Measurements from ENCODE around the gene RAB33A.

DNA sequence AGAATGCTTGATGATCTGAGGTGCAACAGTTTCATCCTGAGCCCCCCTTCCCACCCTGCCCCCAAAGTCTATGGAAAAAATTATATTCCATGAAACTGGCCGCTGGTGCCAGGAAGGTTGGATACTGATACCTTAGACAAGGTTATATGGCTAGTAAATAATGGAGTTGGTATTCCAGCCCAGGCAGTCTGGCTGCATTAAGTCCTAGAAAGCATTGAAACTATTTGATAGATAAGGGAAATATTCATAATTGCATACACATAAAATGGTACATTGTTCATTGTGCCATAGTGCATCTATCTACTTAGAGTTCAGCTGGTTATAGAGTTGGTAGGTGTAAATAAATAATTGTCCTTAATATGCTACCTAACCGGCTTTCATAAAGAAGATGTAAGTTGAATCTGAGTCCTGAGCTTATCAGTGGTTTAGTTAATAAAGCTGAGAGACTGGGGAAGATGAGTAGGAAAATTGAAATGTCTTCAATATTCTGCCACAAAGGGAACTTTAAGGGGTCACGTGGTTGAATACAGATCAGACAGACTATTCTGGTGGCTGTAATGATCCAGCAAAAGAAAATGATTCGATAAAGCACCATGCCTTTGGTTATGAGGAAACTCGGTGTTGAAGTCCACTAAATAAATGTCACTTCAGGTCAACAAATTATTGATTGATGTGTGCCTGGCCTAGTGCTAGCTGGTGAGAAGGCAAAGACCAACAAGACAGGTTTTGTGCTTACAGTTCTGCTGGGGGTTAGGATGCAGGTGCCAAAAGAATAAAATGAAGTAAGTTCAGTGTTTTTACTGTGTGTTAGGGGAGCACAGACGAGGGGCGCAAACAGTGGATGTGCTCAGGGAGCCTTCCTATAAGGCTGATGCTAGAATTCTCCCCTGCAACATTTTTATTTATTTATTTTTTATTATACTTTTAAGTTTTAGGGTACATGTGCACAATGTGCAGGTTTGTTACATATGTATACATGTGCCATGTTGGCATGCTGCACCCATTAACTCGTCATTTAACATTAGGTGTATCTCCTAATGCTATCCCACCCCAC is 142.3 kb downstream of the STAG2 start:
- RRBS = no CpG with 5 or more reads among the region's 8 CpGs

DNA sequence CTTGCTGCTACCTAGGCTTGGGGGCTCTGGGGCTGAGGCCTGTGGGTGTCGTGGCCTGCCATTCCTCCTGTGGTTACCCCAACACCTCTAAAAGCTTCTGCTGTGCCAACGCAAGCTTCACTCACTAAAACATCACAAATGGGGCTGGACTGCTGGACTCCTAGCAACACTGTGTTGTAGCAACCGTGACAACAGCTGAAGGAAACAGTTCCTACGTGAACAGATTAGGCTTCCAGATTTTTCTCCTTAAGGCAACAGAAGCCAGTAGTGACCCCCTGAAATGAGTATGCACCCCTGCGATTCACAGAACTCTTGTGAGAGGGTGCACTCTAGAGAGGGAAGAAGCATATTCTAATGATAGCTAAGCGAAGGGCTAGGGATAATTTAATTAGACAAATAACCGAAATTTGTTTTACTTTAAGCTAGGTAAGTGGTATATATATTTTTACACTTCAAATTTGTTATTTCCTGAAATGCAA is 138.2 kb upstream of the TEX13D start:
- RRBS = no CpG with 5 or more reads among the region's 7 CpGs

GRCh38 chrX:125394023-125394428 is 74.4 kb downstream of the TEX13C start:
- RRBS = no CpG with 5 or more reads among the region's 13 CpGs

- RRBS = 3% methylated on average over 8 of the region's 44 CpGs
Measured at GRCh38 chrX:126580951-126581569, 28.4 kb upstream of the DCAF12L1 start.

DNA sequence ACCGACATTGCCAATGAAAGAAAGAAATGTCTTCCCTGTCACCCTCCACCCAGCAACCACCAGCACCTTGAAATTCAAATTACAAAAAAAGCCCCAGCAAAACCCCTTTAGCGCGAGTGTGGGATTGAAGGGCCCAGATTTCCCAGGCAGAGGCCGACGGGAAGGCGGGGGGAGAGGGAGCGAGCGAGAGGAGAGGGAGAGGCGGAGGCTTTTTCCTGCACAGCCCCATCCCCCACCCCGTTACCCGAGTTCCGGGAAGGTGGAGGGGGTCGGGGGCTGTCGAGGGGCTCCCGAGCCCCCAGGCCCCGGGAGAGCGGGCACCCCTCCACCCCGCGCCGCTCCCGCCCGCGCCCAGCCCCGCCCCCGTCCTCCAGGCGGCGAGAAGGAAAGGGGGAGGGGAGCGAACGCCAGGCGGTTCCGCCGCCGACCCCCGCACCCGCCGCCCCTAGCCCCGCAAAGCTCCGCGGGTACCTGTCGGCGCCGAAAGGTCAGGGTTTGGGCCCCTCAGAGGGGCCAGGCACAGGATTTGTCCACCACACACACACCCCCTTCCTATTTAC is 573 bp downstream of the SMARCA1 start:
- RRBS = 11% methylated on average over 5 of the region's 42 CpGs

GRCh38 chrX:129577442-129577923 is 37.4 kb downstream of the OCRL start:
- RRBS = no CpG with 5 or more reads among the region's 5 CpGs

- RRBS = no CpG with 5 or more reads among the region's 2 CpGs
Measured at GRCh38 chrX:129686494-129686889, 31.7 kb upstream of the APLN start.

DNA sequence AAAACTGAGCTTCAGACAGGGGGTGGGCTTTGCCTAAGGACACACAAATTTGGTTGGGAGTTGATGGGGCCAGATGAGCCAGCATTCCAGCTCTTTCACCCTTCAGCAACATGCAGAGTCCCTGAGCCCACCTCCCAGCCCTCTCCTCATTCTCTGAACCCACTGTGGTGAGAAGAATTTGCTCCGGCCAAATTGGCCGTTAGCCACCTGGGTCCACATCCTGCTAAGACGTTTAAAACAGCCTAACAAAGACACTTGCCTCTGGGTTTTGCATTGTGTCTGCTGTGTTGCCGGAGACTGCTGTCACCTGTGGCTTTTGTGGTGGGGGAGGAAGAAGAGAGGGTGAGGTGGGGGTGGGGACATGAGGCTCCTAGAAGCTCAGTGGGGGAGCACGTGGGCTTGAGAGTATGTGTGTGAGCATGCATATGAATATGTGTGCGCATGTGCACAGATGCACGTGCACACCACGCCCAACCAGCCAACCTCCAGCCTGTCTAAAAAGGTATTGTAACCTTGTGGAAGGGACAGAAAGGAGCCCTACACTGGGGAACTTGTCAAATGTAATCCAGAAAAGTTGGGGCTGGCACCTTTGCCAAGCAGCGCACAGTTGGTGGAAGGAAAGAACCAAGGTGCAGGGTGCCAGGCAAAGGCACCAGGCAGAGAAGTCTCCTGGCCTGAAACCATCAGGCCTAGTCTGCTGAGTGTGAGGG is 10.3 kb upstream of the SASH3 start:
- RRBS = 83% methylated on average over 1 of the region's 9 CpGs

DNA sequence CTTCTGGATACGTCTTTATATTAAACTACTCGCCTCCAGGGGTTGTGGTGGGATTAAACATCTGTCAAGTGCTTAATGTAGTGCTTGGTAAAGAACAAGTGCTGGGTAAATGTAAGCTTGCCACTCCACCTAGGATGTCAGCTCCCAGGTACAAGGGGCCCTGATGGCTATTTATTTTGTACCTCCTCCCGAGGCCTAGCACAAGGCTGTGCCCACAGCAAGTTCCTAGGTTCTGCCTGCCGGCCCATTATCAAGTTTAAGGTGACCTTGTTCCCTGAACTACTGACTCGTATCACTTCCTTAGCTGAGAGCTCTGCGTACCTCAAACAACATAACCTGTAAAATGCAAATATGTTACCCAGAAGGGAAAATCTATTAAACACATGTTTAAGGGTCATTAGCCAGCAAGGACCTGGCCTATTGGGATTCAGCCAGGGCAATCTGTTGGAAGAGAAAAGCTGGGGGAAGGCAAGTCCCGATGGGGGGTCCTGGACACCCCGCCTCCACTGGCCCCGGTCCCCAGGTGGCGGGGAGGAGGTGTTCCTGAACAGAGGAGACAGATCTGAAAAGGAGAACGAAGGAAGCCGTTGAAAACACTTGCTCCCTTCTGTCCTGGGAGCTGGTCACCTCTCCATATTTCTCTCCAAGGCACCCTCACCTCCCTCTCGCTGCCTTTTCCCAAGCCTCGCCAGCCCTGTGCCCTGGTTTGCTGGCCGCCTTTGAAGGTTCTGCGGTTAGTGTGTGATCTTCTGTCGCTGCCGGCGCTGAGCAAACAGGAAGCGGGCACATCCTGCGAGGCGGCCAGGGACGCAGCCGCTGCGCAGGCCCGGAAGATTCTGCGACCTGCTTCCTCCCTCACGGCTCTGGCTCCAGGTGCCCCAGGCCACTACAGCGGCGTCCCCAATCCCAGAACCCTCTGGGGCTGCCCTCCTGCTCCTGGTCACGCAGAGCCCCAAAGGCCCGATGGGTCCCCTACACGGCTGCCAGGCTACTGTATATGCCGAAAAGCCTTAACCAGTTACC is 2.8 kb upstream of the SASH3 start:
- RRBS = 85% methylated on average over 9 of the region's 34 CpGs

GRCh38 chrX:129788413-129788612 is 8.6 kb downstream of the SASH3 start:
- RRBS = no CpG with 5 or more reads among the region's 1 CpG

GRCh38 chrX:129830869-129831242 is 12.8 kb downstream of the ZDHHC9 start:
- RRBS = no CpG with 5 or more reads among the region's 1 CpG

DNA sequence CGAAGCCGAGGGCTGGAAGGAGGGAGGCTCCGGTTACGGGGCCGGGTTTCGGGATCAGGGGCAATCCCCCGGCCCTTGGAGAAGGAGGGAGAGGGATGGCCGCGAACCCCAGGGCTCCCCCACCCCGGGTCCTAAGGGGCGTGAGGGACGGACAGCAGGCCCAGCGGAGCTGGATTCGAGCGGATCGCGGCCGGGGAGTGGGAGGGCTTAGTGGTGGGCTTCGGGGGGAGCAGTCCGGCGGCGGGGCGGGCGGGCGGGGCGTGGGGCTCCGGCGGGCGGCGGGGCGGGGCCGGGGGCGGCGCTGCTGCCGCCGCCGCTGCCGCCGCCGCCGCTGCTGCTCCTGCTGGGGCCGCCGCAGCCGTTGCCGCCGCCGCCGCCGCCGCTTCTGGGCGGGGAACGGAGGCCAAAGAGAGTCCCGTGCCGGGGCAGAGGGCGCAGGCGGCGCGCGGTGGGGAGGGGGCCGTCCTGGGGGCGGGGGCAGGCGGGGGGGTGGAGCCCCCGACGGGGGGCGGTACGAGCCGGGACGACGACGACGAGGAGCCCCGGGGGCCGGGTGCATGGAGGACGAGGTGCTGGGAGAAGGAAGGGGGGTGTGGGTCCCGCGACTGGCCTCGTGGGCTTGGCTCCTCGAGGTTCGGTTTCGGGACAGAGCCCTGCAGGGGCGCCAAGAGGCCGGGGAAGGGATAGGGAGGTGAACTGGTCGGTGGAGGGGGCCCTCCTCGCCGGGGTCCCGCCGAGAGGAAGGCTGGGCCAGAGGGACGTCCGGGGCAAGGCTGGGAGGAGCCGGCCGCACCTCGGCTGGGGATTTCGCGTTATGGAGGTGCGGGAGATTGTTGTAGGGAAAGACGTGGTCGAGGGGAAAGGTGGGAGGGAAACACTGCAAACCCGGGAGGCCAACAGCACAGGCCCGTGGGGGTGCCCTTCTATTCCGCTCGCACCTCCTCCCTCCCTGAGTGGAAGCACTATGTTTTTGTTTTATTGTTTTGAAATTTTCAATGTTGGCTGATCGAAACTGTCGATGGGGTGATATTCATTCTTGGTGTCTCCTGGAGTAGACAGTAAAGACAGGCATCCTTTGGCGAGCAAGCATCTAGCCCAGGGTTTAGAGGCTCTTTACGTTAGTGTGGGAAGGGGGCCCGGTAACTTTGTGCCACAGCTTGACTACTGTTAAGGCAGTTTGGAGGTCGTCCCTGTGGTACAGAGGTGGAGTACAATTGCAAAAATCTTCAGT is 1.8 kb downstream of the BCORL1 start:
- RRBS = 11% methylated on average over 32 of the region's 107 CpGs

DNA sequence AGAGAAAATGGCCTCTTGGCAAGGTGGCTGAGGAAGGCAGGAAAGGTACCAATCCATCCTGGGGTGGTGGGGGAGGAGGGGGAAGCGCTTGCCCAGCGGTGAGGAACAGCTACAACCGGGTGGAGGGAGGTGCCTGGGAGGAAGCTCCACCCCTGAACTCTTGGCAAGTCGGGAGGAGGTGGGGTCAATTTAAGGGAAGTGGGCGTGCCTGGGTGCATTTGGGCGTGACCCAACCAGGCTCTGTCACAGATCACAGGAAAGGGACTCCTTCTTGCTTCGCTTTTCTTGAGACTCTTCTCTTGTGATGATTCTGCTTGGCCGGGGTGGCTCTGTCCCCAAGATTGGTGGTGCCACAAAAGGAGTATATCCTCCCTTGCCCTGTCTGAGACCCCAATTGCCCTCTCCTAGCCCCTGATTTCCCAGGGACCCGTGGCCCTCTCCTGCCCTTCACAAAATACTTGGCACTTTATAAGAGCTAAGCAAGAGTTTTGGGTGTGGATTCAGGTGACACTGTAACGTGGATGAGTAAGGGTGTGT is 41.8 kb downstream of the BCORL1 start:
- RRBS = no CpG with 5 or more reads among the region's 10 CpGs

GRCh38 chrX:130105975-130106431 is 4.3 kb downstream of the ELF4 start:
- RRBS = no CpG with 5 or more reads among the region's 11 CpGs

DNA sequence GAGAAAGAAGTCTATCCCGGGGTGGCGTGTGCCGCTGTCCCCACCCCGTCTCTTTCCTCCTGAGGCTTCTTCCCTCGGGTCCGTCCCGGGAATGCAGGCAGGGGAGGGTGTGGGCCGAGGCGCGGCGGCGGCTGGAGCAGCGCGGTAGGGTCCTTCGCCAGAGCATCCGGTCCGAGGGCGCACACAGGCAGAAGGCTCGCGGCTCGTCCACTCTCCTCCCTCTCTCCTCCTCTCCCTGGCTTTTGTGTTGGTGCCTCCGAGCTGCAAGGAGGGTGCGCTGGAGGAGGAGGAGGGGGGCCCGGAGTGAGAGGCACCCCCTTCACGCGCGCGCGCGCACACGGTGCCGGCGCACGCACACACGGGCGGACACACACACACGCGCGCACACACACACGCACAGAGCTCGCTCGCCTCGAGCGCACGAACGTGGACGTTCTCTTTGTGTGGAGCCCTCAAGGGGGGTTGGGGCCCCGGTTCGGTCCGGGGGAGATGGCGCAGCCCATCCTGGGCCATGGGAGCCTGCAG is at the start of gene RAB33A:
RAB33A (plus strand) TSS at position 389 of the 525 bp plus-strand sequence.
- RRBS = 14% methylated on average over 22 of the region's 51 CpGs

DNA sequence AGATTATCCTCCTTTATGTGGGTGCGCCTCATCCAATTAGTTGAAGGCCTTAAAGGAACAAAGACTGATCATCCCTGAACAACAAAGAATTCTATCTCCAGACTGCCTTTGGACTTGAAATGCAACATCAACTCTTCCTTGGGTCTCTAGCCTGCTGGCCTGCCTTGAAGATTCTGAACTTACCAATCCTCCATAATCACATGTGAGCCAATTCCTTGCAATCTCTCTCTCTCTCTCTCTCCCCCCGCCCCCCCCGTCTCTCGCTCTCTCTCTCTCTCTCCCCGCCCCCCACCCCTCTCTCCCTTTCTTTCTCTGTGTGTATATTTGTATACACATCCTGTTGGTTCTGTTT is 158.5 kb downstream of the RBMX2 start:
- RRBS = no CpG with 5 or more reads among the region's 5 CpGs

GRCh38 chrX:130564225-130564564 is 162.4 kb downstream of the RBMX2 start:
- RRBS = no CpG with 5 or more reads among the region's 4 CpGs

DNA sequence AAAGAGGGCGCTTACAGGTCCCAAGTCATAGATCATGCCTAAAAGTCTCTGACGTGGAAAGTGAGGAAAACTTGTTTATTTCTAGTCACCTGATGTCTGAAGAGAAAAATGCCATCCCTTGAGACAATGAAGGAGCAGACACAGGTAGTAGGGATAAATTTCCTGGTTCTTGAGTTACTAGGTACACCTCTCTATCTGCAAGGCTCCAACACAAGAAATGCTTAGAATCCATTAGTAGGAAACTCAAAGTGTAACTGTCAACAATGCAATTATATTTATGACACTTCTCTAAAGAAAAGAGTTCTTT is 233.4 kb downstream of the ENOX2 start:
- RRBS = no CpG with 5 or more reads among the region's 2 CpGs

DNA sequence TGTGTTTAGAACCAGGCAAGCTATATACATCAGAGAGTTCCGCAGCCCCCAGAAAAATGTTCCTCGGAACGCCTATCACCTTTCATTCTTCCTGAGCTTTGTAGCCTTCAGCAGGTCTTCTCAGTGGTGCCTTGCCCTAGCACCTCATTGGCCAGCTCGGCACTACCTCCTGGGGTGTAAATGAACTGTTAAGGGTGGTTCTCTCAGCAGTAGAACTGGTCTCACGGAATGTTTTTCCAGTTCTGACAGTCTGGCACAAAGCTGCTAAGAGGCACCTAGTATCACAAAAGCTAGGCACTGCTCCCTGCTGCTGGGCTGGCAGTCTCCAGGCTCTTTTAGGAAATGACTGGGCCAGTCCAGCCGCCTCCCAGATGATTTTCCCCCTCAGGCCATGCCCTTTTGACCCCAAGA is 8.1 kb downstream of the FRMD7 start:
- RRBS = no CpG with 5 or more reads among the region's 6 CpGs

DNA sequence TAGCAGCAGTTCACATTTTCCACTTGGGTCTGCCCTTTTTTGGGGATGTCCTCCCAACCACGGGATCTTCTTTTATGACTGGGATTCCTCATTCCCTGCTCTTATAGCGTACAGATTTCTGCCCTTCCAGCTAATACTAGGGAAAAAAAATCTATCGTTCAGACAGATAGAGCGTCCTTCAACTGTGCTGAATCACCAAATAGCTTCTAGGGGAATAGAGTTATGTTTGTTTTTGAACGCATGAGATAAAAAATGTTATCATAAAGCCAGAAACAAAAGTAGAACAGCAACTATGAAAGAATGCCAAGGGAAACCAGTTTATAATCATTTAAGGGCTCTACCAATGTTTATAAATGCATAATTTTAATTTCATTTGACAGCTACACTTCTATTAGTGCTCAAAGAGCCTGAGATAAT is 12.9 kb downstream of the RAP2C start:
- RRBS = no CpG with 5 or more reads among the region's 5 CpGs

Measured in UCH-1 (cell line).